Cardiac ventricle fibroblast (primary cell): ENCODE data around the genes FSTL3 and PTBP1.

GRCh38 chr19:373978-374289, 1.9 kb downstream of the THEG start:
- RAMPAGE, long total RNA = no peak

DNA sequence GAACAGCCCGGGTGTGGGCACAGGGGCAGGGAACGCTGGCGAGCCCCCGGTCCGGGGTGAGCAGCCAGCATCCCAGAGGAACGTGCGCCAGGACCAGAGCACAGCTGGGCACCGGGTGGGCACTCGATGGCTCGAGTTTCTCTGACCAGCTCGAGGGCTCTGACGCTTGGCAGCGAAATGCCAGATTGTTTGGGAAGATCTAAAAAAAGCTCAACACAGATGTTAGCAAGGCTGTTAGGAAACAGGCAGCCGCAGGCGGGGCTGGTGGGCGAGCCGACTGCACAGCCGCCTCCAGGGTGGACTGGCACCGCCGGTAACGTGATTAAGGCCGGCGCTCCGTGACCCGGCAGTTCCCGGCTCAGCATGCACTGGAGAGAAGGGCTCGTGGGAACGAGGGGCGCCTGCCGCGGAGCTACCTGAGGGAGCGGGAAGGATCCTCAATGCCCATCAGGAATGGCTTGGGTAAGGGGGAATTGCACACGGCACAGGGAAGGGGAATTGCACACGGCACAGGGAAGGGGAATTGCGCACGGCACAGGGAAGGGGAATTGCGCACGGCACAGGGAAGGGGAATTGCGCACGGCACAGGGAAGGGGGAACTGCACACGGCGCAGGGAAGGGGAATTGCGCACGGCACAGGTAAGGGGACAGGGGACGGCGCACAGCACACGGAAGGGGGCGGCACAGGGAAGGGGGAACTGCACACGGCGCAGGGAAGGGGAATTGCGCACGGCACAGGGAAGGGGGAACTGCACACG, 18.2 kb upstream of the C2CD4C start:
- RAMPAGE, long total RNA = no peak

DNA sequence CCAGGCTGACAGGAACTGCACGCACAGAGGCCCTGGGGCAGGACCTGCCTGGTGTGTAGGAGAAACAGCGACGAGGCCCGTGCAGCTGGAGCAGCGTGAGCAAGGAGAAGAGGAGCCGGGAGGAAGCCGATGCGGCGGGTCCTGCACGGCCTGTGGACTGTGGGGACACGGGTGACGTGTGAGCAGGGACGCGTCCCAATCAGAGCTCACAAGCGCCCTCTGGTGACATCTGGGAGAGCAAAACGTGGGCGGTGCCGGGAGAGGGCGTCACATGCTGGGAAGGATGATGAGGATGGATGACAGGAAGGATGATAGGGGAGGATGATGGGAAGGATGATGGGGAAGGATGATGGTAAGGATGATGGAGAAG, 5.3 kb upstream of the ODF3L2 start:
- RAMPAGE, long total RNA = no peak

DNA sequence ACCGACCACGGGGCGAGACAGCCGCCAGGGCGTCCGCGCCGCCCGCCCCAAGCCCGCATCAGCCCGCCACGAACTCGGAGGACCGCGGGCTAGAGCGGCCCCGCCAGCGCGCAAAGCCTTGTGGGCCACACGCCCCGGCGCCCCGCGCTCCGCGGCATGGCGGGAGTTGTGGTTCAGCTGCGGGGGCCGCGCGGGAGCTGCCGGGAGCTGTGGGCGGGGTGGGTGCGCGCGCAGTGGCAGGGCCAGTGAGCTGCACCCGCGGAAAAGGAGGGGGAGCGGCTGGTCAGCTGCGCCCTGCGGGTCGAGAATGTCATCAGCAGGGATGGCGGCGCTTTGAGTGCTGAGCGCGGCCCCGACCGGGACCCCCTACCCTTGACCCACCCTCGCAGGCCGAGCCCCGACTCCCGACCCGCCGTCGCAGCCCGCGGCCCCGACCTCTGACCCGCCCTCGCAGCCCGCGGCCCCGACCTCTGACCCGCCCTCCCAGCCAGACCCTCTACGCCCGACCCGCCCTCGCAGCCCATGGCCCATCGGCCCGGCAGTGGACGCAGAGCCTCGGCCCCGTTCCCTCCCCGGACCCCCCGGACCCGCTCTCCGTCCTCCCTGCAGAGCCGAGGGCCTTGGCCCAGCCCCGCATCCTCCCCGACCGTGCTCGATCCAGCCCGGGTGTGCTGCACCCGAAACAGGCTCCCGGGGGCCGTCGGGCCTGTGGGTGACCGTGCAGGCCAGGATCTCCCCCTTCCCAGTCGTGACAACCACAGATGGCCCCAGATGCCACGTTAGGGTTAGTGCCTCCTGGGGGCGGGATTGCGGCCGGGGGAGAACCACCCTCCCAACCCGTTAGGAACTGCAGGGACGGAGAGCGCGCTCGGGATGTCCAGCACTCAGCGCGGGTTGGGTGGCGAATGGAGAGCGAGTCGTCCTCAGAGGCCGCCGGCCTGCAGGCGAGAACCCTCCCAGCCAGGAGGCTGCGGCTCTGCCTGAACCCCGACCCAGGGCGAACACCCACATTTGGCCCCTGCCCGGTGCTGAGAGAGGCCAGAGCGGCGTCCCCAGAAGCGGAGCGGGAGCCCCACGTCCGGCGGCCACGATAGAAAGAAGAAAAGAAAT, 7.0 kb upstream of the MADCAM1 start:
- RAMPAGE, long total RNA = no peak

DNA sequence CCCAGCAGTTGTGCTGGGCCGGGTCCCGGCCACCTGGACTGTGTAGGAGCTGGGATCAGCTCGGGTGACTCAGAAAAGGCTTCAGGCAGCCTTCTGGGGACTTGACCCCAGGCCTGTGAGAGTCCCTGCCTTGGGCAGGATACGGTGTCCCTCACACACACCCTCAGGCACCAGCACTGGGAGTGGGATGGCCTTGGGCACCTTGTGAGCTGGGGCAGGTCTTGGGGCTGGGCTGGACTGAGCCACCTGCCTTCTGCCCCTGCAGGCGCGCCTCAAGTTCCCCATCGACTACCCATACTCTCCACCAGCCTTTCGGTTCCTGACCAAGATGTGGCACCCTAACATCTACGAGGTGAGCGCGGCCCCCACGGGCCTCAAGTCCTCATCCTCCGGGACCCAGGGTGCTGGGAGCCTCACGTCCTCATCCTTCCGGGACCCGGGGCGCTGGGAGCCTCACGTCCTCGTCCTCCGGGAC, 4.0 kb downstream of the CDC34 start:
- RAMPAGE, long total RNA = no peak

GRCh38 chr19:541775-542252, 2.0 kb upstream of the GZMM start:
- RAMPAGE, long total RNA = no peak

DNA sequence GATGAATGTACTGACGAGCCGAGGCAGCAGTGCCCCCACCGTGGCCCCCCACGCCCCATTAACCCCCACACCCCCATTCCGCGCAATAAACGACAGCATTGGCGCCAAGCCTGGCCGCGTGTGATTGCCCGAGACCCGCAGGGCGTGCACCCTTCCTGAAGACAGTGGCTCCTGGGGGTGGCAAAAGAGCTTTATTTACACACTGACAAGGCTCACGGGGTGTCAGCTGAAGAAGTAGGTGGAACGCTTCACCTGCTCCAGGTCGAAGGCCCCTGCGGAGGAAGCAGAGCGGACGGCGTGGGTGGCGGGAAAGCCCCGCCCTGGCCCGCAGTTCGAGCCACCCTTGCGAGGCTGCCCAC, 16.3 kb downstream of the POLRMT start:
- RAMPAGE, long total RNA = no peak

- RAMPAGE, long total RNA = no peak
Measured at GRCh38 chr19:658261-658942, 4.6 kb downstream of the RNF126 start.

DNA sequence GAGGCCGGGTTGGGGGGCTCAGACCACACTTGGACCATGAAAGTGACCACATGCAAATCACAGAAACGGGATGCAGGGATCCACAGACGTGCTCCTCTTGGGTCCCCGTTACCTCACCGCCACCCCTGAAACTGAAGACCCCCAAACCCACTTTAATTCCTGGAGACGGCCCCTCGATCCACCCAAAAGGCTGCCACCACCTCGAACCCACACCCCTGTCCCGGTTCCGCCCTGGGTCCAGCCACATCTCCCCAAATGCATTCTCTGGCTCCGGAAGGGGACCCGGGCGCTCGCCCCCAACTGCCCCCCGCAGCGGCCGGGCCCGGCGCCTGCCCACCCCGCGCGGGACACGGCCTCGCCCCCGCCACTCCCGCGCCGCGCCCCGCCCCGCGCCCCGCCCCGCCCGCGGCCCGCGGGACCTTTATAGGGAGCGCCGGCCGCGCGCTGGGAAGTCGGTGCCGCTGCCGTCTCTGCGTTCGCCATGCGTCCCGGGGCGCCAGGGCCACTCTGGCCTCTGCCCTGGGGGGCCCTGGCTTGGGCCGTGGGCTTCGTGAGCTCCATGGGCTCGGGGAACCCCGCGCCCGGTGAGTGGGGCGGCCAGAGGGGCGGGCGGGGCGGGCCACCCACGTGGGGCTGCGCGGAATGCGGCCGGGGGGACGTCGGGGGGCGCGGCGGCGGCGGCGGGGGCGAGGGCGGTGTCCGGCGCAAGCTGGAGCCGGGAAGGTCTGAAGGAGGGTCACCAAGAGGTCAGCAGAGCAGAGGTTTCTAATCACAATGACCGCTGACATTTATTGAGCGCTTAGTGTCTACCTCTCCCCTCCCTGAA, at the start of gene FSTL3:
Gene FSTL3, plus strand, starts transcription at position 450 of the 826 bp plus-strand sequence.
- RAMPAGE, long total RNA = no peak

- RAMPAGE, long total RNA = no peak
Measured at GRCh38 chr19:681798-683124, 6.1 kb downstream of the FSTL3 start.

GRCh38 chr19:730257-730633, 20.7 kb upstream of the MISP start:
- RAMPAGE, long total RNA = no peak

DNA sequence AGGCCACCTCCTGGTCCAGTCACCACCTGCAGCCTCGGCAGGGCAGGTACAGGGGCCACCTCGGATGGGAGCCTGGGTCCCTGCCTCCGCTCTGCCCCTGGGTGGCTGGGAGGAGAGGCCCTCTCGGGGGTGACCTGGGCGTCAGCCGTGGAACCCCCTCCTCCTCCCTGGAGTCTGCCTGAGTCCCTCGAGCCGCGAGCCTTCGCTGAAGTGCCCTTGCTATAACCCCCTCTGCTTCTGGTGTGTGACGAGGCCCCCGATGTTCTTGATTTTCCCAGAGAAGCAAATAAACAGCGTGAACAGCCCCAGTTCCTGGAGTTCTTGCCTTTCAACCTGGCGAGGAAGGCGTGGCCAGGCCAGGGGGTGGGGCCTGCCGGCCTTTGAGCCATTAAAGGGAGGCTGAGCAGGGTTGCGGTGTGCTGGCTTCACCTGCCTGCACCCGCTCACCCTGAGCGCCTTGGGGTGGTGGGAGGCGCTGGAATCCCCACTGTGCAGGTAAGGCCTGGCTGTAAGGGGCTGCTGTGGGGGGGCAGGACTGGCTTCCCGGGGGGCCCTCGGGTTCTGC, 2.8 kb upstream of the MISP start:
- RAMPAGE, long total RNA = no peak

DNA sequence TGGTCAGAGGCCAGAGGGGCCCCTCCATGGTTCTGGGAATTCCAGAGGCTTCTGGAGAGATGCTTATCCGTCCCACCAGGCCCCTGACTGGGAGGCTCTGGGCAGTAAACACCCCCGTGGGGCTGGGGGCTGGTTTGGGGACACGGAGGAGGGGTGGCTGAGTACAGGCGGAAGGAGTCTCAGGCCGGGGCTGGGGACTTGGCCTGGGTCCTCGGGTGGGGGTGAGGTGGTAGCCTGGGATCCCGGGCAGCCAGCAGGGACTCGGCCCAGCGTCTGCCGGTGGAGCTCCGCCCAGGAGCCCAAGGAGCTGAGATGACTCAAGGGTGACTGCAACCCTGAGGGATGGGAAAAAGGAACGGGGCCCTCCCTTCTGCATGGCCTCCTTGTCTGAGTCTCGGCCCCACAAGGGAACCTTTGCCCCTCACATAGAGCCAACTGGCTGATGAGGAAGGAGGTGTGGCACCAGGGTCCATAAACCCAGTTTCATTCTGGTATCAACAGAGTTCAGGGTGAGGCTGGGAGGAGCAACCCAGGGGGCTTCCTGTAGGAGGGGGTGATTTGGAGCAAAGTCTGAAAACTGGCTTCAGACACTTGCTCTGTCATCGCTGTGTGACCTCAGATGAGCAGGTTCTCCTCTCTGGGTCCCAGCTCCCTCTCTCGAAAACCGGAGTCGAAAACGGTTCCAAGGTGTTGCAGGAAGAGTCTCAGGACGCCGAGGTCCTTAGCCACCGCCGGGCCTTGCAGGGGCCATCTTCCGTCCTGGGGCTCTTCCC, 768 bp downstream of the MISP start:
- RAMPAGE, long total RNA = no peak

- RAMPAGE, long total RNA = no peak
Measured at GRCh38 chr19:796542-797632, at the start of gene PTBP1. TSS of gene PTBP1 (plus strand) at chr19:797452.

GRCh38 chr19:869152-869954, 9.9 kb downstream of the CFD start:
- RAMPAGE, long total RNA = no peak

DNA sequence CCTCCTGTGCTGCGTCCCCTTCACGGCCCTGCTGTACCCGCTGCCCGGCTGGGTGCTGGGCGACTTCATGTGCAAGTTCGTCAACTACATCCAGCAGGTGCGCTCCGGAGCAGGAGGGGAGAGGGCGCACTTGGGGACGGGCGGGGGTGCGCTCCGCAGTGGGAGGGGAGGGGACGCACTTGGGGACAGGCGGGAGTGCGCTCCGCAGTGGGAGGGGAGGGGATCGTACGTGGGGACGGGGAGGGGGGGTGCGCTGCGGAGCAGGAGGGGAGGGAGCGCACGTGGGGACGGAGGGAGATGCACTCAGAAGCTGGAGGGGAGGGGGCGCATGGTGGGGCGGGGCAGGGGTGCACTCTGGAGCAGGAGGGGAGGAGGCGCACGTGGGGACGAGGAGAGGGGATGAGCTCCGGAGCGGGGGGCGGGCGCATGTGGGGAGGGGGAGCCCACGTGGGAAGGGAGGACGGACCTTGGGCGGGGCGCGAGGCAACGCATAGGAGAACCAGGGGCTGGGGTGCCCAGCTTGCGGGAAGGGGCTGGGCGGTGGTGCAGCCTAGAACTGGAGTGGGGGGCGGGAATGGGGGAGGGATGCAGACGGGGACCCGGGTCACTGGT, 1.5 kb downstream of the KISS1R start:
- RAMPAGE, long total RNA = no peak

DNA sequence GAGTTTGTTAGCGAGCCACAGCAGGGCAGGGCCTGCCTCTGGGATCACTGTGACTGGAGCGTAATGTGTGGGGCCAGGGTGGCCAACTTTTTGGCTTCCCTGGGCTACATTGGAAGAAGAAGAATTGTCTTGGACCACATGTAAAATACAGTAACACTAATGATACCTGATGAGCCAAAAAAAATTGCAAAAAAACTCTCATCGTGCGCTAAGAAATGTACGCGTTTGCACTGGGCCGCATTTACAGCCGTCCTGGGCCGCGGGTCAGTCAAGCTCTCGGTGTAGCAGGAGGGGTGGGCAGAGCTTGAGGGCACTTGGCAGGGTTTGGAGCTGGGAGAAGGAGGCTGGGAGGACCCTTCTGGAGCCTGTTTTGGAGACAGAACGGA, 14.3 kb downstream of the ARID3A start:
- RAMPAGE, long total RNA = no peak

DNA sequence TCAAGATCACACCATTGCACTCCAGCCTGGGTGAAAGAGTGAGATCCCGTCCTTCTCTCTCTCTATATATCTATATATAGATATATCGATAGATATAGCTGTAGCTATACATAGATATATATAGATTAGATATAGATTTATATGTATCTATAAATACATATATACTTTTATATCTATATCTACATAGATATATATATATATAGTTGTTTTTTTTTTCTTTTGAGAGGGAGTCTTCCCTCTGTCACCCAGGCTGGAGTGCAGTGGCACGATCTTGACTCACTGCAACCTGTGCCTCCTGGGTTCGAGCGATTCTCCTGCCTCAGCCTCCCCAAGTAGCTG, 14.7 kb upstream of the WDR18 start:
- RAMPAGE, long total RNA = no peak

DNA sequence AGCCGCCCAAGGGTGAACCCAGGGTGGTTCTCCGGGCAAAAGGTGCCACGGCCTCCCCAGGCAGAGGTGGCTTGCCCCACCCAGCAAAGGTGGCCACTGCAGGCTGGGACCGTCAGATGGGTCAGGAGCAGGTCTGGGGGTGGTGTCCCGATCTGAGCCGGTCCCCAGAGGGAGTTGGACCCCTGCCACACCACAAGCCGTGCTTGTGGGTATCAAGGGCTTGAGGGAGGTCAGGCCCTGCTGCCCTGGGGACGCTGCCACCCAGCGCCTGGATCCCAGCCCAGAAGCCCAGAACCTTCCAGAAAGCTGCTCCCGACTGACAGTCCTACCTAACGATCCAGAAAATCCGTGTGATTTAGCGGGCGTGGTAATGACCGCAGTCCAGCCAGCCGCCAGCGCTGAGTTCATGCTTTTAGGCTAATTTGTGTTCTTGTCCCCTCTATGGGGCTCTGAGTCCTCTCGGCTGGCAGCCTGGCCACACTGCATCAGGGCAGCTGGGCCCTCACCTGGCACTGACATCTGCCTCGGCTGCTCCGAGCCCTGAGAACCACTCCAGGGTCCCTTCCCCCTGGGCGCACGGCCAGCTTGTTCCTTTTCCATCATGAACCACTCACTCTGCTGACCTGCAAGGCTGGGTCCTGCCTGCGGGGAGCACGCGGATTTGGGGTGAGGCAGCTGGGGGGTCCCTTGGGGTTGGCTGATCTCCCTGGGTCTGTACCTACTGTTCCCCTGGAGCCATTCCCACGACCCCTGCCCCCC, 4.9 kb upstream of the GRIN3B start:
- RAMPAGE, long total RNA = no peak

GRCh38 chr19:1011582-1012767, 8.9 kb downstream of the TMEM259 start:
- RAMPAGE, long total RNA = no peak